Panc1 (cell line): ENCODE data around the gene SPATA31A6.

DNA sequence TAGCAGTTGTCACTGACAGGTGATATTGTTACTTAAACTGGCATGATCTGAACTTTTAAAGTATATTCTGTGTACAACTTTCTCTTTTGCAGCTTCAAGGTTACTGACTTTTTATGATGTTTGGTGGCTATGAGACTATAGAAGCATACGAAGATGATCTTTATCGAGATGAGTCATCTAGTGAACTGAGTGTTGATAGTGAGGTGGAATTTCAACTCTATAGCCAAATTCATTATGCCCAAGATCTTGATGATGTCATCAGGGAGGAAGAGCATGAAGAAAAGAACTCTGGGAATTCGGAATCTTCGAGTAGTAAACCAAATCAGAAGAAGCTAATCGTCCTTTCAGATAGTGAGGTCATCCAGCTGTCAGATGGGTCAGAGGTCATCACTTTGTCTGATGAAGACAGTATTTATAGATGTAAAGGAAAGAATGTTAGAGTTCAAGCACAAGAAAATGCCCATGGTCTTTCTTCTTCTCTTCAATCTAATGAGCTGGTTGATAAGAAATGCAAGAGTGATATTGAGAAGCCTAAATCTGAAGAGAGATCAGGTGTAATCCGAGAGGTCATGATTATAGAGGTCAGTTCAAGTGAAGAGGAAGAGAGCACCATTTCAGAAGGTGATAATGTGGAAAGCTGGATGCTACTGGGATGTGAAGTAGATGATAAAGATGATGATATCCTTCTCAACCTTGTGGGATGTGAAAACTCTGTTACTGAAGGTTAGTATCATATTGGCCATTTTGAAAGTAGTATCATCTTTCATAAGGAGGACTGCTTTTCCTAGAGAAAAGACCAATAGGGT, 6.0 kb downstream of the ZCCHC7 start:
- RRBS, 2 experiments: no CpG with 5 or more reads among the region's 6 CpGs

GRCh38 chr9:37200404-37201051, 80.2 kb downstream of the ZCCHC7 start:
- RRBS, 2 experiments: no CpG with 5 or more reads among the region's 1 CpG

DNA sequence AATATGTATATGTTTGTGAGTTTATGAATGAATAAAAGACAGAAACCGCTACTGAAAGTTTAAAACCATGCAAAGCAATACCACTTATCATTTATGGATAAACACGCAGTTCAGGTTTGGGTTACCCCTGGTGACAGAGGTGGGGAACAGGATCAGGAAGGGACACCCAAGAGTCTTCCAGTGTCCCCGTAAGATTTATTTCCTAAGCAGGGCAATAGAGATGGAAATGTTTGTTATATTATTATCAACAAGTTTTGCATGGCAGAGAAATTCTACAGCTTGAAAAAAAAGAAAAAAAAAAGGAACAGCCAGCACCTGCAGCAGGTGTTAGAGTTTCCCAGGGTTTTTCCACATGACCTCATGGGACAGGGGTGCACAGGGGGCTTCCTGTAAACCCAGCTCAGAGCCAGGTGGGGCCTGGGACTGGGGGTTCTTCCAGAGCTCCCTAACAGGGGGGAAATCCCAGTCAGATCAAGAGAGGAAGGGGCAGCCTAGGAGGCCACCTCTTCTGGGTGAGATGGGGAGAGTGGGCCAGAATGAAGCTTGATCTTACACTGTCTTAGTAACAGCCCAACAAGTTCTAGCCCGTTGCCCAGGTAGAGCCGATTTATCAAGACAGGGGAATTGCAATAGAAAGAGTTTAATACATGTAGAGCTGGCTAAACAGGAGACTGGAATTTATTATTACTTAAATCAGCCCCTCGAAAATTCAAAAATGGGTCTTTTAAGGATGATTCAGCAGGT, 19.5 kb upstream of the GRHPR start:
- RRBS, 2 experiments: no CpG with 5 or more reads among the region's 6 CpGs

GRCh38 chr9:37438073-37438651, 15.7 kb downstream of the GRHPR start:
- RRBS, 2 experiments: no CpG with 5 or more reads among the region's 5 CpGs

DNA sequence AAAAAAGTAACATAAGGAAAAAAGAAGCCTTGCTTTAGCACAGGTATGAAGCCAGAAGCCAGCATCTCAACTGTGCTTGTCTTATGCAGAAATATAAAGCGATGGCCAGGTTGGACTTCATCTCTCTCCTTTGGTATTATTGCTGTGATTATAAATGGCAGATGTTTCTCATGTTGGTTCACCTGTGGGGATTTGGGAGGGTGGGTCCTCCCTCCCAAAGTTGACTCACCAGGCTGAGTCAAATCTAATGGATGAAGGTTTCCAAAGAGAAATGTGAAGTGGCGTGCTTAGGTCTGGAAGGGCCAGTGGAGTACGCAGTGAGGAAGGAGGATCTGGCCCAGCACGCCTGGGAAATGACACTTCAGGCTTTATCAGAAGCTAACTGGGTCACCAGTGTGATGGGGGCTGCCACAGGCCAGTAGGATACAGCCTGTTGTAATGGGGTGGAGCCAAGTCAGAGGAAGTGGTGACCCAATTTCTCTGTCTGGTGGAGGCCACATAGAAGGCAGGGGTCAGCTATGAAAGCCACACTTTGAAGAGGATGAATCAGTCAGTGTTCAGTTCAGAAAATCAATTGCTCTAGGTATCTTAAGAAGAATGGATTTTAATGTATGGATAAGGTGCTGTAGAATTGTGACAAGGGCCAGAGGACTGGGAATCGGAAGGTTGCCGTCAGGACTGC, 18.0 kb downstream of the POLR1E start:
- RRBS, 2 experiments: no CpG with 5 or more reads among the region's 6 CpGs

- RRBS, 2 experiments: no CpG with 5 or more reads among the region's 7 CpGs
Observed at GRCh38 chr9:37780153-37780972, 4.5 kb downstream of the EXOSC3 start.

DNA sequence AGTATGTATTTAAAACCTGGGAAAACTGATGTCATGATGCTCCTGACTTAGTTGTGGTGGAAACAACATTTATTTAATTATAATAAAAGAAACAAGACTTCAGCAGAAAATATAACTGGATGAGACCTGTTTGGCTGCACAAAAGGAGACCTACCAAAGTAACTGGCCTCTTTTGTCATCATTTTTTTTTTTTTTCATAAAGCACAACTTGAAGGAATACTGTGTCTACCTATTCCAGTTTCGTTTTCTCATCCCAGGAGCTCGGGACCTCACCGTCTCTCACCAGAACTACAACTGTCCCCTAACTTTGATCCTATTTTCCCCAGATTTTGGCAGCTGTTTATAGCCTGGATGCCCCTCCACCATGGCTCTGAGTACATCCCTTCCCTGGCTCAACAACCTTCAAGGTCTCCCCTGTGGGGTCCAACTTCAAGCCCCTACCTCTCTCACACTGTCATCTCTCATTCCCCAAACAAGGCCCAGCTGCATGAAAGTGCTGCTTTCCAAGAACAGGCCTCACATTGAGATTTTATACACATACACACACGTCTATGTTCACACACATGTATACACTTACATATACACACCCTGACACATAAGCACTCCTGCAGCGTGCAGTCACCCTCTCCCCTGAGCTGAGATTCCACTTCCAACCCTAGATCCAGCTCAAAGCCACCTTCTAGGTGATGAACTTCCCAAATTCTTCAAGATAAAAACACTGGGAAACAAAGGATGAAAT, 4.9 kb downstream of the SHB start:
- RRBS, 2 experiments: no CpG with 5 or more reads among the region's 5 CpGs

DNA sequence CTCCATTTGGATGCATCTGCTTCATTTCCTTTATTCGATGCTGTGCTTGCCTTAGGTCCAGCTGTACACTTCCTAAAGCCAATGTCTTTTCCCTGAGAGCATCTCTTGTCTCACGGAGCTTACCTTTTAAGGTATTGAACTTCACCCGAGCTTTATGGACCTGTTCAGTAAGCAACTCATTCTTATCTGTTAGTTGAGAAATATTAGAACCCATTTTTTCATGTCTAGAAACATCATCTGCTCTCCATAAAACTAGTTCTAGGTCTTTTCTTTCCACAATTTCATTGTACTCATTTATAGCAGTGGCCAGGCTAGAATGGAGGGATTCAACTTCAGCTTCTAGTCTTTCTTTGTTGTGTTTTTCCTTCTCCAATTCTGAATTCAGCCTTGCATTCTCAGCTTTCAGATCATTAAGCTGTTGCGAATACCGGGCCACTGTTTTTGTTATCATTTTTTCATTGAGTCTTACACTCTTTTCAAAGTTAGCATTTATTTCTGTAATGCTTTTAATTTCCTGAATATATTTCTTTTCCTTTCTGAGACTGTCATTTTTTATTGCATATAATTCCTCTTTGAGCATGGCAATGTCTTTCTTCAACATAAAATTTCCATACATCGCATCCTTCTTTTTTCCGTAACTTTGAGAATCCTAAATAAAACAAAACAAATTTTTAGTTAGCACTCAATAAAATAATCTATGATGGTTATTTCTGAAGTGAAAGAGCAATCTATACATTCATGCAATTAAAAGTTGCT, 24.5 kb downstream of the ANKRD18A start:
- RRBS, 2 experiments: no CpG with 5 or more reads among the region's 7 CpGs

- RRBS, 2 experiments: no CpG with 5 or more reads among the region's 10 CpGs
Observed at GRCh38 chr9:38706398-38706867, 13.5 kb downstream of the FAM240B start.

GRCh38 chr9:40926090-40927003, 202.1 kb downstream of the FOXD4L6 start:
- RRBS, 2 experiments: no CpG with 5 or more reads among the region's 9 CpGs

GRCh38 chr9:42183456-42183928, at the start of gene SPATA31A6:
Gene SPATA31A6 (plus strand): TSS chr9:42183659.
- RRBS, 2 experiments: no CpG with 5 or more reads among the region's 7 CpGs

DNA sequence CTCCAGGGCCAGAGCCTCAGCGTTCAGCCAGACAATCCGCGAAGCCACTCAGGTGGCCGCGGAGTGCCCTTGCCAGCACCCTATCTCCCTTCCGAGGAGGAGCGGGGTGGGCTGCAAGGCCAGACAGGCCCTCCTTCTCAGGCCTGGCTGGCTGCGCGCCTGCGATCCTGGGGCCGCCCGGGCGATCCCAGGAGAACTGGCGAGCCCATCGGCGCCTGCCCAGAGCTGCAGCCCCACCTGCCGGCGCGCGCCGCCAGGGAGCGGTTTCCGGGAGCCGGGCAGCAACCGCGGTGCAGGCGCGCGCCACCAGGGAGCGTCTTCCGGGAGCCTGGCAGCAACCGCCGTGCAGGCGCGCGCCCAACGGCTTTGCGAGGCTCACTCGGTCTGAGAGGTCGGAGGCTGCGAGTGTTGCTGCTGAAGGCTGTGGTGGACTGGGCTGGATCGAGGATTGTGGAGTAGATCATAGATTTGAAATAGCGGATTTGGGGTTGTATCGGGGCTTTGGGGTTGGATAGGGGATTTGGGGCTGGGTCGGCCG, 668.7 kb downstream of the SPATA31A6 start:
- RRBS, 2 experiments: 2 to 8% methylated on average over 8 to 13 of the region's 46 CpGs

GRCh38 chr9:43117467-43117871, 934.0 kb downstream of the SPATA31A6 start:
- RRBS, 2 experiments: no CpG with 5 or more reads among the region's 7 CpGs

- RRBS, 2 experiments: no CpG with 5 or more reads among the region's 74 CpGs
Observed at GRCh38 chr9:61330299-61331023, 140.6 kb downstream of the SPATA31A7 start.

DNA sequence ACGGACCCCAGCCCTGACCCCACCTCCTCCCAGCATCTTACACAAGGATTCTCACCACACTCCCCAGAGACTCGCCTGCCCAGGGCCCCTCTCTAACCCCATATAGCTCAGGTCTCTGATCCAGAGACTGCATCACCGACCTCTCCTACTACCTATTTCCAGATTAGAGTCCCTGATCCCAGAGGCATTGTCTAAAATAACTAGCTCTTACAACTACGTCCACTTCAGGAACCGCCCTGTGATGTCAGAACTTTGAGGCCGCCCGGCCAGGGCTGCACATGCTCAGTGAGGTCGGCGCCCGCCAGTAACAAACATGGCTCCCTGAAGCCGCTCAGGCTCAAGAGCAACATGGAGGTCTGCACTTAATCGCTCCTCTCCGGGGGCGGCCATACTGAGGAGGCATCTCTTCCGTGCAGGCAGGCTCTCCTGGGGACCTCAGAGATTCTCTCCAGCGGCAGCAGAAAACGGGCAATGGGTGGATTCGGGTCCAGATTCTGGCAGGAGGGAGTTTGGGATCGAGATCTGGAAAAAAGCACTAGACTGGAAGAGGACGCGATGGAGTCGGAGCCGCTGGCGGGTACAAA, 1186.1 kb downstream of the SPATA31A7 start:
- RRBS, 2 experiments: no CpG with 5 or more reads among the region's 24 CpGs

DNA sequence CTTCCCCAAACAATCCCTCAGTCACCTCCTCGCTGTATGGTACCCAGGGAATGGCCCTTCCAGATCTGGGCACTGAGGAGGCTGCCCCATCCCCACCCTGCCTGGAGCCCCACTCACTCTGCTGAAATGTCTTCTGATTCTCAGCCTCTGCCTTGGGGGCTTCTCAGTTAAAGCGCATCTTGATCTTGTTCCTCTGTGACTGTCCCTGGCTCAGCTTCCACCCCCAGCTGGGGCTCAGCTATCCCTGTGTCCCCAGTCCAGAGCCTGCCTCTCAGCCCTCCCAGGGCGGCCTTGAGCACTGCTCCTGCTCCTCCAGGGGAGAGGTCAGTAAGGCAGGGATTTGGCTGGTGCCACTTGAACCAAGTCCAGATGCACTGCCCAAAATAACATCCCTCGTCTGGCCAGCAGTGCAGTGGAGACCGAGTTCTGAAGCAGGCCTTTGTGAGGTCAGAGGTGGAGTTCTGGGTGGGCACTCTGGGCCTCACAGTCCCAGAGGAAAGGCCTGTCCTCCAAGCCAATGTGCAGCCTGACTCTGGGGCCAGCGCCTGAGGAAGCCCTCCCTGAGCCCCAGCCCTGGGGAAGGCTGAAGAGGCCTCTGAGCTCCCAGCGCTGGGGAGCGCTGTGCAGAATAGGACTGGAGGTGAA, 1950.8 kb downstream of the FOXD4L5 start:
- RRBS, 2 experiments: no CpG with 5 or more reads among the region's 8 CpGs

- RRBS, 2 experiments: no CpG with 5 or more reads among the region's 86 CpGs
Observed at GRCh38 chr9:63384673-63385402, 1900.2 kb downstream of the FOXD4L5 start.

GRCh38 chr9:63813106-63813507, 1471.9 kb downstream of the FOXD4L5 start:
- RRBS, 2 experiments: 73 to 91% methylated on average over 4 to 8 of the region's 31 CpGs

DNA sequence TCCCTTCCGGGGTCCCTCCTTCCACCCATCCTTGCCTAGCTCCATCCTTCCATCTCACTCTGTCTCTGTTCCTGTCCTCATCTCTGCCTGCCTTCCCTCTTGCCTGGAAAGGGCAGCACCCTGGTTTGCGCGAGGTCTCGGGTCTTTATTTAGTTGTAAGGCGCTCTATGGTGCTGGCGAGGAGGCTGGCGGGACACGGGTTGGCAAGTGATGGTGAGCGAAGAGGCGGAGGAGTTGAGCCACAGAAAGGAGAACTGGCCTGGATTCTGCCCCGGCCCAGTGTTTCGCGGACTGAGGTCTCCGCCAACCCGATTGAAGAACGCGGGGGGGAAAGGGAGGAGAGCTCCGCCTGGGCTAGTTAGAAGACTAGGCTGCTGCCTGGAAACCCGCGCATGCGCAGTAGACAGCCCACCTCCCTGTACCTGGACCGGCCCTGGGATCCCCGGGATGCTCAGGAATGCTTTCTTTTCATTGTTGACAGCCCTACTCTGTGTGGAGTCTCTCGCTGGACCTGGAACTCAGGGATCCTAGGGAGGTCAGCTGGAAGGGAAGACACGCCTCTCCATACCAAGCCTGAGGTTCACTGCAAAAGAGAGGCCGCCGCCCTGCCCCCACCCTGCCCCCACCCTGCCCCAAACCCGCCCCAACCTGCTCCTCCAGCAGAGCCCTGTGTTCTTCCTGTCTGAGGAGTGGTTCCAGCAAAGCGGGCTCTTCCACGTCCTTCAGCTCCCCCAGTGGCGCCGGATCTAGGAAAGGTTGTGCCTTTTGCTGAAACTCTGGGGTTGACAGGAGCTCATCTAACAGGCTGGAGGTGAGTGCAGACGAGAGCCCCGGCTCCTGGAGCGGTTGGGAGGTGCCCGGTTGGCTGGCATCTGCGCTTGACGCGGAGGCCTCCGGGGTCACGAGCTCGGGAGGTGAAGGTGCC, 1467.7 kb downstream of the FOXD4L5 start:
- RRBS, 2 experiments: 58 to 89% methylated on average over 3 to 10 of the region's 42 CpGs

GRCh38 chr9:65386622-65387257, 101.7 kb upstream of the FOXD4L5 start:
- RRBS, 2 experiments: no CpG with 5 or more reads among the region's 43 CpGs